ENCODE measurements around a stretch of chr3.

- PRO-cap = no peak
- RAMPAGE, long total RNA = no peak
These were observed 134.1 kb downstream of the PDZRN3 start for GRCh38 chr3:73490573-73491152.

- PRO-cap = unidirectional peak, plus-strand start at chr3:73516900; unidirectional peak, plus-strand start at chr3:73516925
- RAMPAGE, long total RNA = no peak
These were observed 107.9 kb downstream of the PDZRN3 start for GRCh38 chr3:73516720-73517358.

DNA sequence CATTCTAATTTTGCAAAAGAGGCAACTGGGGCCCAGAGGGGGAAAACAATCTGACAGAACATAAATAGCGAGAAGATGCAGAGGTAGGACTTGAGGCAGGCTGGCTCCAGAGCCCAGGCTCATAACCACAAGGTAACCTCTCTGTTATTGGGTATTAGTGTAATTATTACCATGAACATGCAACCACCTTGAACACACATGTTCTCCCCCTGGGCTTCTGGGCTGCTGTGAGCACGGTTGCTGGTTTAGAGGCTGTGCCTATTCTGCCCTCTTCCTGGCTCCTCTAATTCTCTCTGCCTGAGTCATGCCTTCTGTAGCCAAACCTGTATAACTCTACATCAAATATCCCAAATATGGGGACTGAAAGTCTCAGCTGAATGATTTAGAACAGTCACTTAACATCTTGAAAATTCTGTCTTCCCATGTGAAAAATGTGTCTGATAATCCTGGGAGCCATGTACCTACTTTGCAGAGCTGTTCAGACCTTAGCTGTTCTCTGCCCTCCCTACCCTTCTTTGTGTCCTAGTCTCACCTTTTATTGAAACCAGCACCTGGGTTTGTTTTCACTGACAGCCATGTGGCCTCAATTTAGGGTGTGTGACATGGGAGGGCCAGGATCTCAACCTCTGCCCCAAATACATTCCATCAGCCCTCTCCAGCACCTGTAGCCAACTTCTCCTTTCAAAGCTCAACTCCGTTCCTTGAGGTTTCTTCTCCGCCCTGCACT lies 60.8 kb downstream of the PDZRN3 start:
- PRO-cap = no peak
- RAMPAGE, long total RNA = no peak

DNA sequence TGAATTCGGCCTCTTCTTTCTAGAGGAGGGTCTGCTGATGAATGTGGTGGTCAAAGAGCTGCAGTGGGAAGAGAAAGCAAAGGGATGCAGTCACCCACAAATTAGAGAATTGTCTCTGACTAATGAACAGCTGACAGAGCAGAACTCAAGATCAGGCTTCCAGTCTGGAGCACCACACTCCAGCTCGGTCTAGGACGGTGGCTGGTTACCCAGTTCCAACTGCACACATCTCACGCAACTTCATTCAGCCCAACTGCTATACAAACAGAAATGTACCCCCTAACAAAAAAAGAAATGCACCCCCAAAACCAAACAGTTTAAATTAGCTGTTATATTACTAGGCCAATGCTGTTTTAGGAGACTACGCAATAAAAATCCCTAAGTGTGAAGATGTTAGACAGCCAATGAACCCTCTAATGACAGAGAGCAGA lies 16.7 kb downstream of the PDZRN3 start:
- PRO-cap = no peak
- RAMPAGE, long total RNA = no peak

DNA sequence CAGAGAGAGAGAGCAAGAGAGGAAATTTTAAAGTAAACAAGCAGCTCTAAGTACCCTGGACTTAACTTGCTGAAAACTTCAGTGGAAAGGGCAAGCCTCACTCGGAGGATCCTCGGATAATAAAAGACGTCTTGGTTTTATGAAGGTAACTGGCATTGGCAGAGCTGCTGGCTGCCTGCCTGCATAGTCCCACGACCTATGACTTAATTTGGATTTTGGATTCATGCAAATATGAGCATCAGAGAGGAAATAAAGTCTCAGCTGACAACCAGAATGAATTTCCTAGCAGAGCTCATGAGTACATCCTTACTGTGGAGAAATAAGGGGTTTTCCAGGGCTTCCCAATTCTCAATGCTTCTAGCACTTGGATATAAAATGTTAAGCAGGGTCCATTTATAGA lies 95.2 kb upstream of the PDZRN3 start:
- PRO-cap = no peak
- RAMPAGE, long total RNA = no peak

DNA sequence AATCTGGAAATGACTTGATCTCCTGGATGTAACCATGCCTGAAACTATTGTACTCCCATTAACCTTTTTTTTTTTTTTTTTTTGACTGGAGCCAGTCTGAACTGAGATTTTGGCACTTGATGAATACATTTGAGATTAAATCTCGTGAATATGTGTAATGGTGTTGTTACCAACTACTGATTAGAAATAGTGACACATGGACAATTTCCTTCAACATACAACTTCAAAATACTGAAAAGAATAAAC lies 494.0 kb downstream of the CNTN3 start:
- PRO-cap = no peak
- RAMPAGE, long total RNA = no peak

DNA sequence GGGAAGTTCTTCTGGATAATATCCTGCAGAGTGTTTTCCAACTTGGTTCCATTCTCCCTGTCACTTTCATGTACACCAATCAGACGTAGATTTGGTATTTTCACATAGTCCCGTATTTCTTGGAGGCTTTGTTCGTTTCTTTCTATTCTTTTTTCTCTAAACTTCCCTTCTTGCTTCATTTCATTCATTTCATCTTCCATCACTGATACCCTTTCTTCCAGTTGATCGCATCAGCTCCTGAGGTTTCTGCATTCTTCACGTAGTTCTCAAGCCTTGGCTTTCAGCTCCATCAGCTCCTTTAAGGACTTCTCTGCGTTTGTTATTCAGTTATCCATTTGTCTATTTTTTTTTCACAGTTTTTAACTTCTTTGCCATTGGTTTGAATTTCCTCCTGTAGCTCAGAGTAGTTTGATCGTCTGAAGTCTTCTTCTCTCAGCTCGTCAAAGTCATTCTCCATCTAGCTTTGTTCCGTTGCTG lies 296.5 kb downstream of the CNTN3 start:
- PRO-cap = no peak
- RAMPAGE, long total RNA = no peak

DNA sequence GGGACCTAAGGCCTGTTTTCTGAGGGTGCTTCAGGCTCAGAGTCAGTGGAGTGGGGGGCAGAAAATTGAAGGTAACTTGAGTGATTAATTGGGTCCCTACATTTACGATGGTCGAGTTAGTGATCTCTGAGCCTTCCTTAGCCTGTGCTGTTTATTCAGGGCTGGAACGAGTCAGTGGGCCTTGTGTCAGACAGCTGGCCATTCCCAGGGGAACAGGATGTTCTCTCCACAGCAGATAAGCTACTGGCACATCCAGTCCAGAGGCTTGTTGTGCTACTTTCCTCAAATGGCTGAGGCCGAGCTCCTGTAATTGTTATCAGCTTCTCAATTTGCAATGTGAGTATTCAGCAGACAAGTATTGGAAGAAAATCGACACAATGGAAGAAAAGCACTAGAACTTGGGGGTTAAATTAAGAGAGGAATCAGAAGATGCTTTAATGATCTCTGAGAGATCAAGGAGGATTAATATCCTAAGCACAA lies 29.2 kb upstream of the CNTN3 start:
- PRO-cap = bidirectional peak, plus-strand start at position 251 of the sequence, minus-strand start at position 149 of the sequence
- RAMPAGE, long total RNA = no peak

- PRO-cap = no peak
- RAMPAGE, long total RNA = no peak
These were observed 163 bp downstream of the ROBO2 start for GRCh38 chr3:77040216-77040308.

DNA sequence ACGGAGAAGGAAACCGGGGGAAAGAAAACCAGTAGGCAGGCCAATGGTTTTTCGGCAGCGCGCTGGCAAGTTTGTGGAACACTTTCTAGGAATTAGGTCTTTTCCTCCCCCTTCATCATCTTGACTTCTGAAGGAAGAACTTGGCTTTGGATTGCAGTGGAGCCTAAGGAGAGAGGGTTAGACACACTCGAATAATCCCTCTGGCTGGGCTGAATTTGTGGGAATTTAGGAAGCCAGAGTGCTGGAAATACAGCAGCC lies 339 bp downstream of the ROBO2 start:
- PRO-cap = no peak
- RAMPAGE, long total RNA = no peak

DNA sequence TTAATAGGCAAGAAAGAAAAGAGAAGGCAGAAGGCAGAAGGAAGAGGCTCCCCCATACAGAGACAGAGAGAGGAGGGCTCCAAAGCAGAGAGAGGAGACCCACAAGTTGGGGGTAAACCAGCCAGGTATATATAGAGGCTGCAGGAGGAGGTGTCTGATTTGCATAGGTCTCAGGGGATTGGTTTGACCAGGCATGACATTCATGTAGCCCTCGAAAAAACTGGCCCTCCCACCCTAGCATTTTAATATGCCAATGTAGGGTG lies 1028.2 kb downstream of the ROBO2 start:
- PRO-cap = no peak
- RAMPAGE, long total RNA = no peak

DNA sequence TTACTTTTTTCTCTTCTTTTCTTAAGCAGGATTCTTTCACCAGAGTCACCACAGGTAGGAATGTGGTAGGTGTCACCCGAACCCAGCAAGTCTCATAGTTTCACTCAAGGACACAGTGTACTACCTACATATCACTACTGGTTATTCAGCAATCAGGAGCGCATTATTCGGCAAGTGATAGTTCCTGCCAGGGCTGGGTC lies 1271.5 kb upstream of the CADM2 start:
- PRO-cap = no peak
- RAMPAGE, long total RNA = no peak

DNA sequence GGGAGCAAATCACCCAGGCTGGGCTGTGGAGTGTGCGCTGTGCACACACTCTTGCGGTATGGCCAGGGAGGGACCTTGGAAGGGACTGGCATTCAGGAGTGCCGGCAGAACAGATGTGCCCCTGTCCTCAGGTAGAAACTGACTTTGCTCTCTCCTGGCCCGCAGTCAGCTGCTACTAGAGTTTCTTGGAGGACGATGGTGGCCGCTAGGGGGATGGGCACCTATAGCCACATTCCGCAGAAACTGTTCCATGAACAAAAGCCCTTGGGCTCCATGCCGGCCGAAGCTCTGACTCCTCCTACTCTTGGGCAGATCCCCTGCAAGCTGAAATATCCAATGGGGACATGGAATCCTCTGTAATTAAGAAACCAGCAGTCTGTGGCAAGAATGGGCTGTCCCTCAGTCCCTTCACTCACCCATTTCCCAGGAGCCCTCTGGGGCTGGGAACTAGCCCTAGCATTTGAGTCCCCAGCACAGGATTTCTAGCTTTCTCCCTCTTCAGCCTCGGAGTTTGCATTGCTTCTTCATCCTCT lies 410.2 kb upstream of the CADM2 start:
- PRO-cap = no peak
- RAMPAGE, long total RNA = no peak

GRCh38 chr3:85383367-85383837 lies 424.6 kb downstream of the CADM2 start:
- PRO-cap = no peak
- RAMPAGE, long total RNA = no peak

DNA sequence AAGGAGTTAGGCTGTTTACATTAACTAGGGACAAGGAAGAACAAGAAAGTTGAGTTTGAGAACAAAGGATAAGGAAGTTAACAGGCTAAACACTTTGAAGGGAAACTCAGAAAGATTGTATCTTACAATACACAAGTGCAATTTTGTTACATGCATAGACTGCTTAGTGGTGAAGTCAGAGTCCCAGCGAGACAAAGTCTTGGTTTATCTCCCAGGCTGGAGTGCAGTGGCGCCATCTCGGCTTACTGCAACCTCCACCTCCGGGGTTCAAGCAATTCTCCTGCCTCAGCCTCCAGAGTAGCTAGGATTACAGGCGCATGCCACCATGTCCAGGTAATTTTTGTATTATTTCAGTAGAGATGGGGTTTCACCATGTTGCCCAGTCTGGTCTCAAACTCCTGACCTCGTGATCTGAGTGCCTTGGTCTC lies 601.0 kb downstream of the VGLL3 start:
- PRO-cap = no peak
- RAMPAGE, long total RNA = no peak

DNA sequence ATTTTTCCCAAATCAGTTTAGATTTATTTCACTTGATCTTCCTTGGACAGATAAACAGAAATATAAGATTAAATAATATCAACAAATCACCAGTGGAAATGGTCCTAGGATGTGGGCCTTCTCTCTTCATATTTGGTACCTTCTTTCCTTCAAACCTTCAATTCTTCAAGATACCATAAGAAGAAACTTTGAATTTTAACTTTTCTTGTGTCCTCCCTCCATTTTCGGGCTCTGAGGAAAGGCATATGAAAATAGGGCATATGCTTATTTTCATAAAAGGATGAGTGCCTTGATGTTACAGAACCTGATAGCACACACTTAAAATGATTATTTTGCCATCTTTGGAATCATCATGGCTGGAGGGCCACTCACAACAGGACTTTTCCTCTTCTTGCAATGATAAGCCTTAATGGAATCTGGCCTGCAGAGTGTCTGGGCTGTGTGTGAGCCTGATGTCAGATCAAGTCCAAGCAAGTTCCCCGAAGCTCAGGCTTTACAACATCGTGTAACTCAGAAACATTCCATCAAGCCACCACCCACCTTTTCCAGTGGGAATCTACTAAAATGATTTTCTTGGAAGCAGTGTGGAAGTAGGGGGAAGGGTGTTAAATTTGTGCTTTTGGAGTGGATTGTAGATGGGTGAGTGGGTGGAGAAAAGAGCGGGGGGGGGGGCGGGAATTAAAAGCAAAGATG lies 53.9 kb downstream of the VGLL3 start:
- PRO-cap = no peak
- RAMPAGE, long total RNA = no peak

GRCh38 chr3:86982696-86983359 lies 8.1 kb downstream of the VGLL3 start:
- PRO-cap = no peak
- RAMPAGE, long total RNA = no peak

DNA sequence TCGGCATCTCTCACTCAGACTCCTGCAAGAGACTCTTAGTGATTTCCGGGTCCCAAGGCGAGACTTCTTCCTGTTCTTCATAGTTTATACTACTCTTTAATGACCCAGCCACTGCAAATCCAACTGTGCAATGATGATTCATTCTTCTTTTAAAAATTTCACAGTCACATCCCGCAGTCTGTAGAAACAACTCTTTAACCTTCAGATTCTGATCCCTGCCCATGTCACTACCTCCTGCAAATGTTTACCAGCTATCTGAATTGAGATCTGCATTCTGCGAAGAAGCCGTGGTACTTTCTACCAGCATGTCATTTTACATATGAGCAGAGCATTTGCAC lies 2.8 kb upstream of the VGLL3 start:
- PRO-cap = no peak
- RAMPAGE, long total RNA = no peak

DNA sequence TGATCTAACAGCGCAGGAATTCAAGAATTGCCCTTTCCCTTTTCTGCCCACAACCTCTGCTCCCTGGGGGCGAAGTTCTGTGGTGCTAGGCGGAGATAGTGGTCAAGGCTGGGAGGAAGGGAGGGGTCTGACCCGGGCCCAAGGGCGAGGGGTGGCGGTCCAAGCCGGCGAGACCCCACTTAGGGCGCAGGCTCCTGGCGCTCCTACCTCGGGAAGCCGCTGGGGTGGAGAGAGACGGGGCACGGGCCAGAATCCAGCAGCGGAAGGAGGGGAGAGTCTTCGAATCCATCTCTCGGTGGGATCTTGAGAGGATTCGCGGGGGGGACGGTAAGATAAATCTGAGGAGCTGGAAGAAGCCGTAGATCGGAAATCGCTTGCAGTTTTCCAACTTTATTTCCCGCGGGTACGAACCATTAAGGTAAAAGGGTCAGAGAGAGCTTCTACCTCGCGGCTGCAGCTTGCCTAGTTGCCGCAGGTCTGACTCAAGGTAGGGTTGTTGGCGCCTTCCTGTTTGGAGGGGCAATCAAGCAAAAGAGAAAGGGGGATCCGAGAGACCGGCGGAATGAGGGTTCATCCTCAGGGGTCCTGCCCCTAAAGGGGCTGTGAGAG lies 604 bp downstream of the HTR1F start:
- PRO-cap = no peak
- RAMPAGE, long total RNA = no peak

GRCh38 chr3:87997433-87997732 lies 61.4 kb downstream of the CGGBP1 start:
- PRO-cap = no peak
- RAMPAGE, long total RNA = no peak

Measured in urinary bladder (tissue), 3 donors.